ENCODE measurements around a stretch of chr17.

DNA sequence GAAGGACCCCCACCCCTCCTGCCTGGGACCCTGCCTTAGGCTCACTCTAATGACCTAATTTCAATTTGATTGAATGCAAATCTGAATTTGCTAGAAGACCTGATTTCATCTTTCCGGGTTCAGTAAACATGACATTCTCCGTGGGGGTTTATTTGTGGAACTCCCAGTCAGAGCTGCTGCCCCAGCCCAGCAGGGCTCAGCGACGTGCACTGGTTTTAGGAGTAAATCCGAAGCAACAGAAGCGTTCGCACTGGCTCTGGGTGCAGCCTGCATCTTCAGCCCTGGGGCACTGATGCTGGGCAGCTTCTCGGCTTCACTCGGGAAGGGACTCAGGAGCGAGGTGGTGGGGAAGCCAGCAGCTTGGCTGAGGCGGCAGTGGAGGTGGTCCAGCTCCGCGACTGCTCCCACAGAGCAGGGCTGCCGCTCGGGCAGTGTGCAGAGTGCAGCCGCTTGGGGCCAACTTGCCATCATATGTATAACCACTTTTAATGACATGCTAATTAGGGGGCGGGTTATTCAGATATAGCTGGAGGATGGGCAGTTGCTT lies 26.5 kb downstream of the METRNL start:
- PRO-cap: no peak
- RAMPAGE, long total RNA, 4 experiments: no peak in any of the 4 experiments

GRCh38 chr17:83125908-83126242 lies 46.5 kb downstream of the METRNL start:
- PRO-cap: no peak
- RAMPAGE, long total RNA, 4 experiments: no peak in any of the 4 experiments

- PRO-cap: bidirectional peak, plus-strand start at chr17:83203344, minus-strand start at chr17:83203307
- RAMPAGE, long total RNA, 4 experiments: no peak in any of the 4 experiments
Observed at GRCh38 chr17:83202818-83203726, 123.7 kb downstream of the METRNL start.